ENCODE results near the gene SAXO1.

- RRBS, result no CpG with 5 or more reads among the region's 2 CpGs
These were observed 27.0 kb downstream of the FREM1 start for GRCh38 chr9:14883299-14883637.

DNA sequence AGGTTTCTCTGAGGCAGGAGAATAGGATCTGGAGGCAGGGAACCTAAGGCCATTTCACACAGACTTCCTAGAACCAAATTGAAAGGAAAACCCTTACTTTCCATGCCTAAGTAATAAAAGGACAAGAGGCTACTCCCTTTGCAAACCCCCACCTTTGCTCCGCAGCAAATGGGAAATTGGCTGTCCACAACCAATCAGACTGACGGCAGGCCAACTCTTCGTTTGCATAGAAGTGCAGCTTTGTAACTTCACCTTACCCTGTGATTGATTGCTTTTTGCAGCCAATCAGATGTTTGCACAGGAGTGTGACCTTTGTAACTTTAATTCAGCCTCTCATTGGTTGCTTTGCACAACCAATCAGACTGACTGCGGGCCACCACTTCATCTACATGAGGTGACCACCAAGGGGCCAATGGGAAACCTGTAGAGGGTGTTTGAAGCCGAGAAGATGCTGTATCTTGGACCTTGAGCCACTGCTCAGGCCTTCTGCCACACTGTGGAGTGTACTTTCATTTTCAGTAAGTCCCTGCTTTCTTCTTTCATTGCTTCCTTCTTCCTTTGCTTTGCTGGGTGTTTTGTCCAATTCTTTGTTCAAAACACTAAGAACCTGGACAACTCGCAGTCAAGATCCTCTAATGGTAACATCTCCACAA is 51.2 kb upstream of the FREM1 start:
- RRBS, result no CpG with 5 or more reads among the region's 6 CpGs

DNA sequence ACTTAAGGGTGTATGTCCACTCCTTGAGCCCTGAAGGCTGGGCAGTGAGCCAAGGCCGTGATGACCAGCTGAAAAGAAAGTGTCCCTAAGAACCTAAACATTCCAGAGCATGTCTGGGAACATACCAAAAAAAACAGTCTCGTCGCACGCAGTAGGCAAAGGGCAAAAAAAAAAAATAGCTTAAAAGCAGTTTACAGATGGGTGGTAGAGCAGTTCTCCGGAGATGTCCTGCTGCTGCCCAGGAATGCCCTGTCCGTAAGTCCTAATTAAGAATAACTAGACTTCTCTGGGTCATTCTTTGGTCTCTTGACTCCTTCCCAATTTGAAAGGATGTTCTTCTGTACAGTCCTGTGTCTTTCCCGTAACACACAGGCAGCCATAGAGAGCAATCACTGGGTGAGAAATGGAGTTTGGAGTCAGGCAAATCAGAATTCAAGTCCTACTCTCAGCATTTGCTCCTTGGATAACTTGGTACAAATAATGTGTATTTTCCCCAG is 21.2 kb upstream of the SNAPC3 start:
- RRBS, result no CpG with 5 or more reads among the region's 7 CpGs

DNA sequence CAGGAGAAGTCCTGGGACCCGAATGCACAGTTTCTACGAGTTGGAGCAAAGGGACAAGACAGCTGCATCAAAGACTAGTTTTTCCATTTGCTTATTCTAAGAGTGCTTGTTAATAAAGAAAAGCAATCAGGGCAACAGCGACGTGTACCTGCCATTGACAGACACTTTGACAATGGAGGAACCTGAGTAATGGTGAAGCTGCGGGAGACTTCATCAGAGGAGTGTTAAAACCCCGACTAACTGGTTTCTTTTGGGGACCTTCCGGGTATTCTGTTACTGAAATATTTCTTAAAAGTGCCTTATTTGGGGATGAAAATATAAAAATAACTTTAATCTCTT is 651 bp downstream of the SNAPC3 start:
- RRBS, result no CpG with 5 or more reads among the region's 7 CpGs

DNA sequence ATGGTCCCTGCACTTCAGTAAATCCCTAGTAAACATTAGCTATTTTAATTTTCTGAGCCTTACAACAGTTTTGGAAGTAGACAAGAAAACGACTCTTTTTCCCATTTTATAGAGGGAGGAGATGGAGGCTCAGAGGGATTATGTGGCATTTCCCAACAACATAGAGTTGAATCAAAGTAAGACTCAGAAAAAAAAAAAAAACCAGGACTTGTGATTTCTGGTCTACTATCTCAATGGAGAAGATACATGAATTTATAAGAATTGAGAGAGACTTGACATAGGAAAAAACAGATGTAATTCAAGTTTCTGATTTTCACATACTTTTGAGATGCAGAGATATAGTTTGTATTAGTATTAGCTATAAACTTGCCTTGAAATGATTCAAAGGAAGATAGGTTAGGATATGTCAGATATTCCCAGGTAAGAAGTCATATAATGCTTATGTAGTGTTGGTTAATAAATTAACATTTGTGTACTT is 365.4 kb downstream of the CCDC171 start:
- RRBS, result no CpG with 5 or more reads among the region's 1 CpG

DNA sequence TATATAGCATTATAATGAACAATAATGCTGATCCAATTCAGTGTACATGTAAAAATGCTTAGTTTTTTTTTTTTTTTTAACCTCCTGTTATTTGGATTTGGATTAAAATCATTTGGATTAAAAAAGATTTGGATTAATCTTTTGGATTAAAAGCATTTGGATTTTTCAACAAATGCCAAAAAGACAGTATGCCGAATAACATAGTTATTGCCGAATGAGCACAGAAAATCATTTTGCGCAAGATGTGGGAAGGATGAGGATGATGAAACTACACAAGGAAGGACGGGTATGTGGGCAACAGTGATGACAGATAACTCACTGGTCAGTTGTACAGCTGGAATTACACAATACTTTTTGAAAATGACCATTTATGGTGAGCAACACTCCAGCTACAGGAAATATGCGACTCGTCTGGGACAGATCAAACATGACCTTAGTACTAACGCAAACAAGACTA is 457.1 kb downstream of the BNC2 start:
- RRBS, result no CpG with 5 or more reads among the region's 7 CpGs

- RRBS, result no CpG with 5 or more reads among the region's 5 CpGs
These were observed 456.8 kb downstream of the BNC2 start for GRCh38 chr9:16413752-16414054.

GRCh38 chr9:16704372-16704650 is 166.2 kb downstream of the BNC2 start:
- RRBS, result no CpG with 5 or more reads among the region's 2 CpGs

- RRBS, result no CpG with 5 or more reads among the region's 12 CpGs
These were observed 161.5 kb downstream of the BNC2 start for GRCh38 chr9:16708882-16709503.

DNA sequence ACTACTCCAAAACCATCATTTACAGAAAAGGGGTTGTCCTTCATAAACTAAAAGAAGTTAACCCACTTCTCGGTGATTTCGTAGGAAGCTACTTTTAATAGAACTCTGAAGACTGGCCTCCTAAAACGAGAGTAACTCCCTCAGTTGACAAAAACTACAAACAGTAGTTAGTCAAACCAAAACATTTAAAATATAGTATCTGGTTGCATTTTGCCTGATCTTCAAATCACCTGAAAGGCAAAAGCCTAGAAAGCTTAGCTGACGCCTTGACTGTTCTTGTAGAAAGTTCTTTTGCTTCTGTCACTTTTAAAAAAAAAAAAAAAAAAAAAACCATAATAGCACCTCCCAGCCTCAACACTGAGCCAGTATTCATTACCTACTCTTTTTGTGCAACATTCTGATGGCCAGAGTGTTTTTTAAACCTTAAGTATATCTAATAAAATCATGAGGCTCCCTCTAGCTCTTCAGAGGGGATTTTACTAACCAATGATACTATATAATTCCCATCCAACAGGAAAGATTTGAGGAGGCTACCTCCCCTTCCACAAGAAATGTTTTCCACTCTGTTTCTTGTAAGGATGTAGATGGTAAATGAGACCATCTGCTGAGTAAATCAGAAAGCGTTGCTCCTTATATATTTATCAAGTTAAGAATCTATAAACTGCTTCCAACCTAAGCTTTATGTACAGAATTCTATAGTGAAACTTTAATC is 4.0 kb downstream of the BNC2 start:
- RRBS, result no CpG with 5 or more reads among the region's 5 CpGs

GRCh38 chr9:16985742-16986142 is 115.3 kb upstream of the BNC2 start:
- RRBS, result no CpG with 5 or more reads among the region's 5 CpGs

DNA sequence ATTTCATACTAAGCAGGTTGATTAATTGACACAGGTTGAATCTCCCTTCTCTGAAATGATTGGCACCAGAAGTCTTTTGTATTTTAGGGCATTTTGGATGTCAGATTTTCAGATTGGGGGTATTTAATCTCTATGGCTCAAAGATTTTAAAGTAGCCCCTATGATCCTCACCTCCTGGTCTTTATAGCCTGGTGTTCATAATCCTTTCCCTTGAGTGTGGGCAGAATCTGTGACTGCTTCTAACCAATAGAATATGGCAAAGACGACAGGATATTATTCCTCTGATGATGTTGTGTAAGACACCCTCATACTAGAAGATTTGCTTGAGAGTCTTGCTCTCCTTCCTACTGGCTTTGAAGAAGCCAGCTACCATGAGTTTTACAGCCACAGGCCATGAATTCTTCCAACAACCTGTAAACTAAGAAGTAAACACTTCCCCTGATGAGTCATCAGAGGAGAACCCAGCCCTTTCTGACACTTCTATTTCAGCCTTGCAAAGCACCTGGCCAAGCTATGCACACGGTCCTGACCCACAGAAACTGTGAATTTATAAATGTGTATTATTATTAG is 288.9 kb upstream of the ADAMTSL1 start:
- RRBS, result no CpG with 5 or more reads among the region's 2 CpGs

GRCh38 chr9:18383053-18383510 is 90.9 kb upstream of the ADAMTSL1 start:
- RRBS, result no CpG with 5 or more reads among the region's 3 CpGs

DNA sequence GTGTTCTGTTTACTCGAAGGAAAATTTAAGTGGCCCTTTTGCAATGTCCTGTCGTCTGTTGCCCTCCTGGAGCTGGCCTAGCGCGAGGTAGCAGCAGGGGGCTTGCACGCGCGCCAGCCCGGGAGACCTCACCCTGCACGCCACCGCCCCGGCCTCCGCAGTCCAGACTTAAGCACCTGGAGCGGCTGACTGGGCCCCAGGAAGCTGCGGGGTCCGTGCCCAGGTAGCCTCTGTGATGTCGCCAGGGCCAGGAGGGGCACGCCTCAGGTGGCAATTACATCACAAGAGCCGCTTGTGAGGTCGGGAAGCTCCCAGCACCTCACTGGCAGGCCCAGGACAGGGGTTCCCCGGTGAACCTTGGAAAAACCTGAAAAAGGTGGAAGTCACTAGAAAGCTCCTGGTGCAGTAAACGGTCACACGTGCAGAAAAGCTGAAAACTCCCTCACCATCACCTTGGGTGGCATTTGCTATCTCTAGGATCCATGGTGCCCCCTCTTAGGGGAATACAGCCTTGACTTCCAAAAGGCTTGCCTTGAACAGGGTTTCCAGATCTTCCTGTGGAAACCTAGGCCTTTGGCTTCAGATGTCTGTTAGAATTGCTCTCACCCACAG is at the start of gene SAXO1:
Gene SAXO1, minus strand, starts transcription at position 191 of the 612 bp plus-strand sequence.
- RRBS, result no CpG with 5 or more reads among the region's 22 CpGs

DNA sequence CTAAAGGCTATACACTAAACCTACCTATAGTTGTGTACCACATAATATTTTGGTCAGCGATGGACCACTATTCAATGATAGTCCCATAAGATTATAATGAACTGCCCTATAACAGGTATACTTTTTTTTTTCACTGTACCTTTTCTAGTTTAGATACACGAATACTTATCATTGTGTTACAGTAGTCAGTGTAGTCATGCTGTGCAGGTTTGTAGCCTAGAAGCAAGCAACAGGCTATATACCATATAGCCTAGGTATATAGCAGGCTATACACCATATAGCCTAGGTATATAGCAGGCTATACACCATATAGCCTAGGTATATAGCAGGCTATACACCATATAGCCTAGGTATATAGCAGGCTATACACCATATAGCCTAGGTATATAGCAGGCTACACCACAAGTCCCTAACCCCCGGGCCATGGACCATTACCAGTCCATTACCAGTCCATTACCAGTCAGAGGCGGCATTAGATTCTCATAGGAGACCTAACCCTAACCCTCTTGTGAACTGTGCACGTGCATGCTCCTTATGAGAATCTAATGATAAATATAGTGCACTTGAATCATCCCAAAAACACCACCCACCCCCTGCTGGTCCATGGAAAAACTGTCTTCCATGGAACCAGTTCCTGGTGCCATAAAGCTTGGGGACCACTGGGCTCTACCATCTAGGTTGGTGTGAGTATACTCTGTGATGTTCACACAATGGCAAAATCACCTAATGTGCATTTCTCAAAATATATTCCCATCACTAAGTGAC is 4.9 kb downstream of the PLIN2 start:
- RRBS, result no CpG with 5 or more reads among the region's 5 CpGs

- RRBS, result no CpG with 5 or more reads among the region's 3 CpGs
These were observed 37.1 kb downstream of the RPS6 start for GRCh38 chr9:19342912-19343340.

DNA sequence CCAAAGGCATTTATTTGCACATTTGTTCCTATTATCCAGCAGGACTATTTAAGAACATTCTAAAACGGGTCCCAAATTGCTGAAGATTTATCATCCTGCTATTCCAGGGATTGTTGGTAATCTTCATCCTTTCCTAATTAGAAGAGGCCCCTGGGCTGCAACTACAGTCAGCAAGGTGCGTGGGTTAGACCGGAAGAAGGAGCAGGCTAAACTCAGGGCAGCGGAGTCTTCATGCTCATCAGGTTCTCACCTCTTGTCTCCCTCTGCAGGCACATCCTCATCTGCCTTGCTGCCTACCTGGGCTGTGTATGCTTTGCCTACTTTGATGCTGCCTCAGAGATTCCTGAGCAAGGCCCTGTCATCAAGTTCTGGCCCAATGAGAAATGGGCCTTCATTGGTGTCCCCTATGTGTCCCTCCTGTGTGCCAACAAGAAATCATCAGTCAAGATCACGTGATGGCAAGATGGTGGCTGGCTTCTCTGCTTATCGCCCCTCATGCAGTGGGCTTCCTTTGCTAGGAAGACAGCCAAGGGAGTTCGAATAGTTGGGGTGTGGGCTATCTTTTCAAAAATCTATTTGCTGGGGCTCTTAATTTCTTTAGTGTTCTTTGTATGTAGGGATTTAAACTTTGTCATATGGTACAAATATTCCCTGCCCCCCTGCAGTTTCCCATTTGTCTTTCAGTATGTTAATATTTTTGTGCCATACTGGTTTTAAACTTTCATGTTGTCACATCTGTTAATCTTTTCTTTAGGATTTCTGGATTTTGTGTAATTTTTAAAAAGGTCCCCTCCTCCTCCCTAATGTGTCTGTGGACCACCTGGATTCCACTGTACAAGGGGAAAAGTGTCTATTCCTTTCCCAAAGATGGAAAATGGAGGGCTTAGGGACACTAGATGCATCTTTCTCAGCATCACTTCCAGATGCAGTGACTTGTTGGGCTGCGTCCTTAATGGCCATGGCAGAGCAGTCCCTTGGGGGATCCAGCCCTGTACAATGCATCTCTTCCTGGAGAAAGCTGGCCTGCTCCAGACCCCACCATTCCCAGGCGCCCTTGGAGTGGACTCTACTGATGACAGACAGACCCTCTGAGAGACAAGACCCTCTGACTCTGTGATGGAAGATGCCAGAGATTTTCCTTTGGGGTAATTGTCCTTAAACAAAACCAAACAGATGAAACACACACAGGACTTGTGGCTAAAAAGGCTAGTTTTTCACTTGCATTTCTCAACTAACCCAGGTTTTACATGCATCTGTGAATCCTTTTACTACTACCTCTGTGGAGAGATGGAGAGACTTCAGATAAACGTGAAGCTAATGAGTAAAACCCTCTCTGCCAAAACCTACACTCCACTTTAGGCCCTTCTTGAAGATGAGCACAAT is 41.9 kb downstream of the ACER2 start:
- RRBS, result no CpG with 5 or more reads among the region's 10 CpGs

GRCh38 chr9:19457036-19457395 is 48.2 kb downstream of the ACER2 start:
- RRBS, result no CpG with 5 or more reads among the region's 6 CpGs

- RRBS, result no CpG with 5 or more reads among the region's 7 CpGs
These were observed 47.4 kb downstream of the MLLT3 start for GRCh38 chr9:20574799-20575406.

- RRBS, result no CpG with 5 or more reads among the region's 8 CpGs
These were observed 1.6 kb upstream of the MLLT3 start for GRCh38 chr9:20623876-20624368.

All from retinal pigment epithelial cell (primary cell).